ENCODE data around the gene TXLNB.

DNA sequence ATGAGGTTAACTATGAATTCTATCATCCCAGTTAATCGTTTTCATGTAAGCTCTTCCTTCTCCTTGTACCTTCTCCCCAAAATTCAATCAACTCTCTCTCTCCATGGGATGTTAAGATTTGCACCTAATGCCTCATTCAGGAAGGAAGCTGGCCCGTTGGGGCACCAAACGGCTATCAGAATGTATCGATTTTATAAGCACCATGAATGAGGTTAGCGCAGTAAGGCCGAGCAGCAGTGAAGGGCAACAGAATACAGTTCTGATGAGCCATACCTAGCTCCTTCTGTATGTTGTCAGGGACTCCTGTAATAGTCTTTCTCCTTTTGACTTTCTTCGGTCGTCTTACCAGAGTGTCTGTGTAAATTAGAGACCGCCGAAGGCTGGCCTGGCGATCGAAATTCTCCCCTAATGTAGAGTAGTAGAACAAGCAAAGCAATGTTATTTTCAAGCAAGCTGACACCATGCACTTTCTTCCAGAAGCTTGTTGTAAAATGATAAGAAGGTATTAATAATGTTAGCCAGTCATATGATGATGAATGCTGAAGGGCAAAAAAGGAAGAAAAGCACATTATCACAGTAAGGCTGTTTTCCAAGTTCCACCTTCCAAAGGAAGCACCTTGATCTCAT lies 37.8 kb downstream of the HEBP2 start:
- PRO-cap, result no peak

- PRO-cap, result no peak
Measured at GRCh38 chr6:138507830-138508474, 8.7 kb upstream of the NHSL1 start.

DNA sequence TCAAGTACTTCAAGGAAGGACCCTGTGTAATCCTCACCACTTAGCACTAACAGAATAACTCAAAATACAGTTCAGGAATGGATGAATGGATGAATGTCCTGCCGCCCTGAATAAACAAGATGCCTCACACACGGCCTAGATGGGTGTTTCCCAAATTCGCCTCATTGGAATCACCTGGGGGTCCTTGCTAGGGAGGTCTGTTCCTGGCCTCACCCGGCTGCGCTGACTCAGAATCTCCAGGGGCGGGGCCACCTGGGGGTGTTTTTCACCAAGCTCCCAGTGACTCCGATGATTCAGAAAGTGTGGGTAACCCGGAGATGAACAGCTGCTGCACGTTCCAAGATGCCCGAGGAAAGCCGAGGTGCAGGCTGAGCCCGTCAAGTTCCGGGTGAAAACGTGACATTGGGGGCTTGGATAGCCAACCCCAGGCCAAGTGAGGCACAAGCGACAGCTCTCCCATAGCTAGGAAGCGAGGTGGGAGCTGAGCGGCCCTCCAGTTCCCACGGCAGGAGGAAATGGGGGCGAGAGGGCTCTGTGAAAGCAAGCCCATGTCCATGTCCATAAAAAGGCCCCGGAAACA lies 90.9 kb upstream of the CCDC28A start:
- PRO-cap, result no peak

- PRO-cap, result no peak
Measured at GRCh38 chr6:138724132-138724339, 49.5 kb upstream of the CCDC28A start.

GRCh38 chr6:138852496-138852985 lies 56.7 kb downstream of the ECT2L start:
- PRO-cap, result no peak

DNA sequence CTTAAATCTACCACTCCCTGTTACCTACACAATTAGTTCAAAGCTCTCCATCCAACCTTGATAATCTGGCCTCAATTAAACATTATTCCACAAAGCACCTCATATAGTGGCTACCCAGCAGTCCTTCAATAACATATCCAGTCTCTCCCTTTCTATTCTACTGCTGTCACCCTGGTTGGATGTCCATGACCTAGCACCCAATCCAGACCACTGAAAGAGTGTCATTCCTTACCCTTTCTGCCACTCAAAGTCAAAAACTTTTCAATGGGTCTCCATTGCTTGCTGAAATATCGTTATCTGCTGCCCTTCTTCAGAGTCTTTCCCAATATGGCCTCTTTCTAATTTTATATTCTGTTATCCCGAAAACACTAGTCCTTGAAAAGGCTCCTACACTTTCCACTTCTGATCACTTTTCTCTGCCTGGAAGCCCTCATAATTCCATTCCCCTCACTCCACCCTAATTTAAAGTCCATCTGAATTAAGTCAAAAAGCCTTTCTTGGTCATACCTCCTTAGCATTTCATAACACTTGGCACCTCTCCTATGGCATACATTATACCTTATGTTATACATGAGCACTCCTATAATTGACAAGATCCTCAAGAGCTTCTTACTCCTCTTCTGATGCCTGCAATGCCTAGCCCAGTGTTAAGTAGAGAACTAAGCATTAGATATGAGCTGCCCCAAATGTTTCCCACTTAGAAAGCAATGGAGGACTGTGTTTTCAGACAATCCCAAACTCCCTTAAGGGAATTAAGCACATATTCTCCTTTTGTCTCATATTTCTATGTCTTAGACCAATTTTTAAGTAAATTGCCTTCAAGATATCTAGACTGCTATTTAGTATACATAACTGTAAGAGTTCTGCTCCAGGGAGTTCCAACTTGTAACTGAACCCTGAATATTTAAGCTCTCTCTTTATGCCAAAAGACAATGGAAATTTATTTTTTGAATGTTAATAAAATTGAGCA lies 3.0 kb downstream of the REPS1 start:
- PRO-cap, result no peak

GRCh38 chr6:139016840-139017703 lies 11.5 kb upstream of the ABRACL start:
- PRO-cap, result no peak

GRCh38 chr6:139166055-139166742 lies 31.3 kb downstream of the HECA start:
- PRO-cap, result no peak

- PRO-cap, result unidirectional peak, plus-strand start at chr6:139167000
Measured at GRCh38 chr6:139166821-139167324, 32.0 kb downstream of the HECA start.

GRCh38 chr6:139291536-139292596 lies at the start of gene TXLNB:
Gene TXLNB, minus strand, starts transcription at chr6:139291998.
- PRO-cap, result bidirectional peak, plus-strand start at chr6:139292235, minus-strand start at chr6:139291842

- PRO-cap, result no peak
Measured at GRCh38 chr6:139338715-139339347, 35.6 kb downstream of the CITED2 start.

GRCh38 chr6:139376513-139377082 lies 2.1 kb upstream of the CITED2 start:
- PRO-cap, result no peak

DNA sequence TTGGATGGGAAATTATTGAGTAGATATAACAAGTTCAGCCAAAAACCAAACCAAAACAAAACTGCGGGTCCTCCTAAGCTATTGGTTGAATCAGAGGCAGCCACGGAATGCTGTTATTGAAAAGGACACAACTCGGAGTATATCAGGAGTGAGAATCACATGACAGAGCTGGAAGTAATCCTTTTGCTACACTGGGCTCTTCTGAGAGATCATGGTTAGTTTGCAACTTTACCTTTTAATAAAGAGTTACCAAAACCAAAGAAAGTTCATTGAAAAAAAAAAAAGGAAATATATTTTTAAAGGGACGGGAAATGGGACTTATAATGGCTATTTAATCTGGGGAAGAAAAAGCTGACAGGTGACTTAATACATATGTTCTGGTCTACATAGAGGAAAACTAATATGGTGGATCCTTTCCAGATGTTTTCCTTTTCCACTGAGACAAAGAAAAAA lies 6.9 kb upstream of the CITED2 start:
- PRO-cap, result no peak

GRCh38 chr6:139480107-139480787 lies 105.8 kb upstream of the CITED2 start:
- PRO-cap, result no peak

GRCh38 chr6:139490267-139490926 lies 115.9 kb upstream of the CITED2 start:
- PRO-cap, result no peak

- PRO-cap, result no peak
Measured at GRCh38 chr6:139743569-139744001, 369.1 kb upstream of the CITED2 start.

GRCh38 chr6:140079049-140079865 lies 704.8 kb upstream of the CITED2 start:
- PRO-cap, result no peak

- PRO-cap, result bidirectional peak, plus-strand start at chr6:141483841, minus-strand start at chr6:141483748
Measured at GRCh38 chr6:141483455-141484061, 649.2 kb upstream of the GJE1 start.

DNA sequence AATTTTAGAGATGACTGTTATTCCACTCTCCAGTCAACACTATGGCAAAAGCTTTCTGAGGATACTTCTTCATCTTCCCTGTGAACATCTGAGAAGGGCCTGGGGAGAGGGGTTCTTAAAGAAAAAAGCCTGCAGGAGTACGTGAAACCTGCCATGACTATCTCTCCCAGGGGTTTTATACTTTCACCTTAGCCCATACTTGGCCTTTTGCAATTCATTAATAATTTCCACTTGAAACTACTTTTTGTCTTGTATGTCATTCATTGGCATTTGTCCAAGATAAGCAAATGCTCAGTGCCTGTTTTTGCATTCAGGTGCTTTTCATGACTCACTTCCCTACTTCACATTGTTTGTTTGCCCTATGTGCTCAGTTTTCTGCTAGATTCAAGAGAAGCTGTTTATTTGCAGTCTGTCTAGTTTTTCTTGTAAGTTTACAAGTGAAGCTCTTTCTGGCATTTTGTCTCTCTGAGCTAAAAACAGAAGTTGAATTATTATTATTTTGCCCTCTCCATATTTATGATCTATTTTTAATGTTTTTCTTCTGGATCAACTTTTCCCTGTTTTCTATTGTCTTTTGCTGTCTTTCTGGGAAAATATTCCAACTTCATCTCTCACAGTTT lies 580.2 kb upstream of the GJE1 start:
- PRO-cap, result unidirectional peak, plus-strand start at position 370 of the sequence

- PRO-cap, result no peak
Measured at GRCh38 chr6:142147441-142147857, 386 bp downstream of the VTA1 start.